Left colon (tissue), 1 donor: ENCODE measurements around the gene RARB.

DNA sequence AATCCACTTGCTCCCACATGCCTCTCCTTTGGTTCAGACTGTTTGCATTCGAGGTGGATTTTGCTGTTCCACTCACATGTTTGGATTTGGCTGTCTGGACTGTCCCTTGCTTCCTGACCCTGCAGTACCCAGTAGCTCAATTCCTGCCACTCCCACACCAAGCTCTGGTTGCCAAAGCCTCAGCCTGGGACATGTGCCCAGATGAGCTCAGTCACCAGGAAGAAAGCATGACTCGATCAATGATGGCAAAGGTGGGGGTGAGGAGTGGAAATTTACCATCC, 45.3 kb downstream of the ZNF385D start:
- PRO-cap: no peak

DNA sequence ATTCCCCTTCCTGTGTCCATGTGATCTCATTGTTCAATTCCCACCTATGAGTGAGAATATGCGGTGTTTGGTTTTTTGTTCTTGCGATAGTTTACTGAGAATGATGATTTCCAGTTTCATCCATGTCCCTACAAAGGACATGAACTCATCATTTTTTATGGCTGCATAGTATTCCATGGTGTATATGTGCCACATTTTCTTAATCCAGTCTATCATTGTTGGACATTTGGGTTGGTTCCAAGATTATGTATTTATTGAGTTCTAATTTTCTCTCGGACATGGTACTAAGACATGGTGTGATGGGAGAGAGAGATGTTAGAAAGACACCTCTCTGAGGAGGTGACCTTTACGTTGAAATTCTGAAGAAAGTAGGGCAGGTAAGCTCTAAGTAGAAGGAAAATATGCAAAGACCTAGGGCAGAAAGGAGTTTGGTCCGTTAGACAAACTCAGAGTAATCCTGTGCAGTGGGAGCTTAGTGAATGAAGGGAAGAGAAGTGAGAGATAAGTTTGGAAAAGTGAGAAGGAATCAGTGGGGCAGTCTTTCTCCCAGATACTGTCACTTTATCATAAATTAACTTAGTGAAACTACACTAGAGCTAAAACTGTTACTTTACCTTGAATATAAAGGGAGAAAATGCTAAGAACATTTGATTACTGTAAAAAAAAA, 176.4 kb downstream of the UBE2E2 start:
- PRO-cap: no peak

GRCh38 chr3:23671837-23672575, 133.7 kb upstream of the UBE2E1 start:
- PRO-cap: unidirectional peak, minus-strand start at chr3:23672092; bidirectional peak, plus-strand start at chr3:23672255, minus-strand start at chr3:23672092

DNA sequence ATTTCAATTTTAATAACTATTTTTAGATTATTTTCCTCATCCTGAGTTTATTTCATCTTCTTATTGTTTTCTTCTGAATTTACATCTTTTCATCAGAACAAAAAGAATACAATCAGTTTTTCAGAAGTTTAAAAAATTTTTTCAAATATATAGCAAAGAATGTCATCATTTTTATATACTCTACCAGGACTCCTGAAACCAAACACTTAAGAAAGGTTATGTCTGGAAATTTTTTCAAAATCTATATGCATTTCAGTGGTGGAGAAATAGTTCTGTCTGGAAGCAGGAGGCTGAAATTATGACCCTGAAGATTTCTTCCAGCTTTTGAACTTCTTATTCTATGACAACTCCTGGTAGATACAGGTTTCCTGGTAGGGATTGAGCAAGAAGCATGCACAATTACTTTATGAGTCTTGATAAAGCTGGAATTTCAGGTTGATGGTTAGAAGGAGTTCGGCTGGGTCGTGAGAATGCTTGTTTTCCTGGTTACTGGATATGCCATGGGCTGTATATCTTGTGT, 1.5 kb upstream of the UBE2E1 start:
- PRO-cap: unidirectional peak, plus-strand start at position 445 of the sequence

DNA sequence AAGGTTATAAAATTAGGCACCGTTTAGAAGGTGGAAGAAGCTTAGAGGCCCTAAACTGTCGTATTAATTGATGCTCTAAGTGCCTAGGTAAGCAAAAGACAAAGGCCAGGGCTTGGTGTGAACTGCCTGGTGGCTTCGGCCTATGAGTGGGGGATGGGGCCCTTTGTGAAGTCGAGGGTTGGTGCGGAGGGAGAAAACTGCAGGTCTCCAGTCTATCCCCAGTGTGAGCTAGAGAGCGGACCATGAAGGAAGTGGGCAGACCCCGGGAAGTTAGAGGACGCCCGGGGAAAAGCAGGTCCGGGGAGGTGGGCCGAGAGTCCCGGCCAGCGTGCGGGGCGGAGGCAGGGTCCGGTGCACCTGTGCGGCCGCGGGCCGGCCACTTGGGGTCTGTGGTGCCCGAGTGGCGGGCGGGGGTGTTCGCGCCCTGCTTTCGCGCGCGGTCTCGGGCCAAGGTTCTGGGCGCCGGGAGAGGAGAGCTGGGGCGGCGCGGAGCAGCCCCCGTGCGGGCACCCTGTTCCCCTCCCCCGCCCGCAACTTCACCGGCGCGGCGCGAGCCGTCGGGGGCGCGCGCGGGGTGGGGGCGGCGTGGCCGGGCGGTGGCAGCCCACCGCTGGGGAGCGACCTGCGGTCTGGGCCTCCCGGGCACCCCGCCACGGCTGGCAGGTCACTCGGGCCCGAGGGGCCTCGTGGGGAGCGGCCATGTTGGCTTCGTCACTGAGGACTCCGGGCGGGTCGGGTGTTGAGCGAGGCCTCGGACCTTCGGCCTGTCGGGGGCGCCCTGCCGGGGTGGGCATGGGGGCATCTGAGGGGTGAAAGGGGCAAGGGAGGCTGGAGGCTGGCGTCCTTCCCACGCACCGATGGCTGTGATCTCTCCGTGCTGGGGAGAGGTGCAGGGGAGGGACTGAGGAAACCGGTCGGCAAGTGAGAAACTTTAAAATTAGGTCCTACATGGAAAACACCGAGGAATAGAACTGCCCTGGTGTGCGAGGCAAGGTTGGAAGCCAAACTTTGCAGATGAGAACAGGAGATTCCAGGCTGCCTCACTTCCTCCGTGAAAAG, 4.8 kb downstream of the UBE2E1 start:
- PRO-cap: unidirectional peak, plus-strand start at position 166 of the sequence; unidirectional peak, plus-strand start at position 221 of the sequence; unidirectional peak, plus-strand start at position 258 of the sequence; unidirectional peak, minus-strand start at position 859 of the sequence

- PRO-cap: unidirectional peak, minus-strand start at chr3:23811359
Observed at GRCh38 chr3:23811293-23811832, 5.6 kb downstream of the UBE2E1 start.

GRCh38 chr3:23820638-23821578, 15.2 kb downstream of the UBE2E1 start:
- PRO-cap: no peak

- PRO-cap: no peak
Observed at GRCh38 chr3:23865770-23866507, 50.9 kb downstream of the NKIRAS1 start.

DNA sequence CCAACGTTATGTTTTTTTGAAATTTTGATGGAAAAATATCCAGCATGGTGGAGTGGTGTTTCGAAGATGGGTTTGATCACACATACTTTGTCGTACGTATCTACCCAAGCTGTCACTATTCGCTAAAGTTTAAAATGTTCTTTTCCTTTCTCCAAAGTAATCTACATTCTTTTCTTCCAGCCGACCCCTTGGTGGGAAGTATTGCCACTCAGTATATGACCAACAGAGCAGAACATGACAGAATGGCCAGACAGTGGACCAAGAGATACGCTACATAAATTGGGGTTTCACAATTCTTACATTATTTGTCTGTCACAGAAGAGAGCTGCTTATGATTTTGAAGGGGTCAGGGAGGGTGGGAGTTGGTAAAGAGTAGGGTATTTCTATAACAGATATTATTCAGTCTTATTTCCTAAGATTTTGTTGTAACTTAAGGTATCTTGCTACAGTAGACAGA, 26.4 kb downstream of the NKIRAS1 start:
- PRO-cap: no peak

- PRO-cap: no peak
Observed at GRCh38 chr3:23945498-23945716, 321 bp downstream of the NR1D2 start.

DNA sequence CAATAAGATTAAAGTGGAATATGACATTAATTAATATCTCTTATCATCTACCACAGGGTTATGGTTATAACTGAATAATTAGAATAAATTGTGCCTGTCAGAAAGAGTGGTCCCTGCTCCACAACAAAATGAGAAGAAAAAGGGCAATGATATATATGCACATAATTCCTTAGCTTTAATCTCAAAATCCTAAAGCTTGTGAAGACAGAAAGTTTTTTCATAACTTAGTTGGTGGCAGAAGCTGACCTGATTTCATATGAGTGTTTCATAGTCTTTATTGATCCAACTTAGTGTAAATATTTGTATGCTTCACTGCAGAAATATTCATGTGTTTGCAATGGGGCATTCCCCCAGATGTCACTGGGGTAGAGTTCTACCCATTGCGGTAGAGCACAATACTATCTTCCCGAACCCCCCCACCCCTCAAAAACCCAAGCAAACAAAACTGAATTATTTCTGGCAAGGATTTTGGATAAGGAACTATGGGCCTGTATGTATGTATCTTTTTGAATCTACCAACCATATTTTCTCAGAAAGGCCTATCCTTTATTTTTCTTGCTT, 221.2 kb downstream of the THRB start:
- PRO-cap: no peak

GRCh38 chr3:24433649-24434359, 60.8 kb downstream of the THRB start:
- PRO-cap: no peak

DNA sequence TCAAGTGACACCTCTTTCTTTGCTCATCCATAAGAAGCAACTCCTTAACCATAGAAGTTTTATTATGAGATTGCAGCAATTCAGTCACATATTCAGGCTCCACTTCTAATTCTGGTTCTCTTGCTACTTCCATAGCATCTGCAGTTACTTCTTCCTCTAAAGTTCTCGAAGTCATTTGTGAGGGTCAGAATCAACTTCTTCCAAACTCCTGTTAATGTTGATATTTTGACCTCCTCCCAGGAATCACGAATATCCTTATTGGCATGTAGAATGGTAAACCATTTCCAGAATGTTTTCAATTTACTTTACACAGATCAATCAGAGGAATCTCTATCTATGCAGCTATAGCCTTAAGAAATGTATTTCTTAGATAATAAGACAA, 27.5 kb downstream of the THRB start:
- PRO-cap: no peak

DNA sequence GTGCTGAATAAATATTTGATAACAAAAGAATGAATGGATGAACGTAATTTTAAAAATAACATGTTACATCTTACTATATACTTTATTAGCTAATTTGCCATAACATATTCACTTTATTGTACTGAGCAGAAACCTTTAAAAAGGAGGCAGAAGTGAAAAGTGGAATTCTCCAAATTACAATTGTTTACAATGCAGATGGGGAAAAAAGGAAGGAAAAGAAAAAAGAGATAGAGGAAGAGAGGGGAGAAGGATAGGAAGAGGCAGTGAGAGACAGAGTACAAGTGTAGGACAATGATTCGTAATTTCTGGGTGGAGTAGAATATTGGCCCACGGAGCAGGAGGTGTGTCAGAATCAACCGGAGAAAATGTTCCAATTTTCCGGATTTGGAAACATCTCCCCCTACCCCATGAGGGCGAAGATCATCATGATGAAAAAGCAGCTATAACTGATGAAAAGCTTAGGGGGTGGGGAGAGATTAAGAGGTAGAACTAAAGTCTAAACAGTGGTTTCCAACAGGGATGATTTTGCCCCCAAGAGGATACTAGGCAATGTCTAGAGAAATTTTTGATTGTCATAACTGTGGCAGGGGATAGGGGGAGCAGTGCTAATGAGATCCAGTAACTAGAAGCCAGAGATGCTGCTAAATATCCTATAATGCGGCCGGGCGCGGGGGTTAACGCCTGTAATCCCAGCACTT, 16.1 kb downstream of the THRB start:
- PRO-cap: no peak

DNA sequence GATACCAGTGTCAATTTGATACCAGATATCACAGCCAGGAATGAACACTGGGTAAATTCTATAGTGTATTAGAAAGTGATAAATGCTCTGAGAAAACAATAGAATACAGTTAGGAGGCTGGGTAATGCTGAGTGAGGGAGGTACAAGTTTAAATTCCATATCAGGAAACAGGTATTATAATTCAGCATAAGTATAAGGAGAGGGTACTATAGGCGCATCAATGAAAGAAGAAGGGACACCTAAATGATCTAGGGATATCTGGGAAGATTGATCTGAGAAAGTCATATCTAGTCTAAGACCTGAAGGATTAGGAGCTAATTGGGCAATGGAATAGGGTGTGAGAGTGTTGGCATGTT, 36.3 kb upstream of the THRB start:
- PRO-cap: no peak

- PRO-cap: no peak
Observed at GRCh38 chr3:24810301-24810998, 315.8 kb upstream of the THRB start.

GRCh38 chr3:25427731-25429042, at the start of gene RARB:
RARB (plus strand) TSS chr3:25428263.
- PRO-cap: bidirectional peak, plus-strand start at chr3:25428265, minus-strand start at chr3:25428109; unidirectional peak, plus-strand start at chr3:25428590

DNA sequence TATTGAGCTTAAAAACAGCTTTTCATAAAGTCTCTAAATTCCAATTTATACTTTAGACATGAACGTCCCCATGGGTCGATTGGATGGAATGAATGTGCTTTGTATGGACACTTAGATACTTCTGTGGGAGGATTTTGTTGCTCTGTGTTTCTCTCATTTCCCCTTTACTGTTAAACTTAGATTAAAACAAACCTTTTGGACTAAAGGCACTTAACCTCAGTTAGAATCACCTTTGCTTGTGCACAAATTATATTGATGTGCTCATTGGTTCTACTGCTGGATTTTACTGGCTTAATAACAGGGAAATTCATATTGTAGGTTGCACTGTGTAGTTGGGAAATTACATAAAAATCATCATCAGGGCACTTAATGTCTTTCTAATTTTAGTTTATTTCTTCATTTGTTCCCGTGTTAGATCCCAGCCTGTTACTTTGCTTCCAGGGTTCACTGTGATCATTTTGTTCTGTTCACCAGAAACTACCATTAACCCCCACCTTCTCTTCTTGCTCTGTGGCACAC, 80.2 kb downstream of the RARB start:
- PRO-cap: no peak

DNA sequence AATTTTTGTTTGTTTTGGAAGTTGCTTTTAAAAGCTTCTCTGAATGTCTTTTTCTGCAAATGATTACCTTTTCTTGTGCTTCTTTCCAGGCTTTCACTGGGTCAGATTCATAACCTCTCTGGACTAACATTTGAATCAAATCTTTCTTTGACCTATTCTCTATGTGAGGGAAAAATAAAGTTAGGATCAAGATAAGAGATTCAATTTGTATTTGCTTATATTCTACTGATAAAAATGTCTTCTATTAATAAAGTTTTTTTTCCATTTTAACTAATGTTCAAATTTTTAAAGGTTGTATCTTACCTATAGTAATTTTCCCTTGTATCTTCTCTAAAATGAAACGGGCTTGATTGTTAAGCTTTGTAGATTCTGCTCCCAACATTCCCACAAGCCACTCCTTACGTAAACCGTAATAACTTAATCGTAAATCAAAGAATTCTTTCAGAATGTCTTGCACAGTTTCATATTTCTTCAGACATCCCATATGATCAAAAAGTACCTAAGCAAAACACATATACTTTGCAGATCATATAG, 46.3 kb downstream of the TOP2B start:
- PRO-cap: no peak

GRCh38 chr3:25620505-25620926, 44.2 kb downstream of the TOP2B start:
- PRO-cap: no peak